Mesothelial cell of epicardium (in vitro differentiated cells): Measurements from ENCODE around the genes TXNDC5, EEF1E1, TMEM14C and ELOVL2.

DNA sequence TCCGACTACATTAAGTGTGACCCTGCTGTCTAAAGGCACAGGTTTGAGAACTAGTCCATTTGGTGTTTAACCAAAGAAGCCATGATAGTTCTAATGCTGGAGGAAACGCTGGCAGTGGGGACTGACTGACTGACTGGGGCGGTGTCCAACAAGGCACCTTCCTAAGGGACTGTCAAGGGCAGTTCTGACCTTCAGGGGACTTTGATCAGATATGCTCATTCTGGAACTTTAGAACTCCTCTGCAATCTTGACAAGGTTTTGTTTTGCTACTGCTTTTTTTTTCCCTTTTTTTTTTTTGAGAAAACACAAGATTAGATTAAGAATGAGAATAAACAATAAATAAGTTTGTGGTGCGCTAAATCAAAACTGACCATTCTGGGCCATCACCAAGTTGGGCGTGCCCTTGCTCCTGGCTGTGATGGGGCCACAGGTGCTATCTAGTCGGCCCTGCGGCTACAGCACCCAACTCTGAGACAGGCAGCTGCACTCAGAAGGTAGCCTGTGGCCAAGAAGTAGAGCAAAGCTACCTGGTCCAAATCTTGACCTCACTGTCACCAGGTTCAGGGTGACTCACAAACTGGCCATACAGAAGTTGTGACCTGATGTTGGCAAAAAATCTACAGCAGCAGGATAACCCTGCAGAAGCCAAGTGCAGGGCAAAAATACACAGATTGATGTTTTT, 3.6 kb downstream of the TXNDC5 start:
- PRO-cap, result no peak

- PRO-cap, result unidirectional peak, minus-strand start at chr6:7910788
Measured at GRCh38 chr6:7910297-7911357, at the start of gene TXNDC5. TSS of gene TXNDC5 (minus strand) at chr6:7910788.

DNA sequence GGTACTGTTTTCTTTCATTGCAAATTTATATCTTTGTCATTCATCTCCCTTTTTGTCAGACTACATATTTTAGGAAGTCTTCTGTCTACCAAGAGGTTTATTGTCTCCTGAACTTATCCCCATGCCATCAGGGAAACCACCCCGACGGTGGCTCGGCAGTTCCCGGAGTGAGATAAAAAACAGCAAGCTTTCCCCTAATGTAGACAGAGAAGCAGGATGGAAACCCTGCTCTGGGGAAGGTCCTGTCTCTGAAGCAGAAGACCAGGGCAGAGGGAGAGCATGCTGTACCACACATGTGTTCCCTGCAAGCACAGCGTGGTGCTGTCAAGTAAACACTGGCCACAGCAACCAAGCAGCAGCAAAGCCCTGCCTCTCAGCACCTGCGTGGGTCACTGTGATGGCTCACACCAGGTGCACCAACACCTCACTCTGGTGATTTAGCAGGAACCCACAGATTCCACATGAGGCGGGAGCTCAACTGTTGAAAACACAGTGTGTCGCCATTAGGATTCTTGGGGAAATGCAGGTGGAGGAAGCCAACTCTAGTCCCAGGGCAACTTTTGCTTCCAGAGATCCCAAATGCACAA, 65.1 kb upstream of the TXNDC5 start:
- PRO-cap, result no peak

DNA sequence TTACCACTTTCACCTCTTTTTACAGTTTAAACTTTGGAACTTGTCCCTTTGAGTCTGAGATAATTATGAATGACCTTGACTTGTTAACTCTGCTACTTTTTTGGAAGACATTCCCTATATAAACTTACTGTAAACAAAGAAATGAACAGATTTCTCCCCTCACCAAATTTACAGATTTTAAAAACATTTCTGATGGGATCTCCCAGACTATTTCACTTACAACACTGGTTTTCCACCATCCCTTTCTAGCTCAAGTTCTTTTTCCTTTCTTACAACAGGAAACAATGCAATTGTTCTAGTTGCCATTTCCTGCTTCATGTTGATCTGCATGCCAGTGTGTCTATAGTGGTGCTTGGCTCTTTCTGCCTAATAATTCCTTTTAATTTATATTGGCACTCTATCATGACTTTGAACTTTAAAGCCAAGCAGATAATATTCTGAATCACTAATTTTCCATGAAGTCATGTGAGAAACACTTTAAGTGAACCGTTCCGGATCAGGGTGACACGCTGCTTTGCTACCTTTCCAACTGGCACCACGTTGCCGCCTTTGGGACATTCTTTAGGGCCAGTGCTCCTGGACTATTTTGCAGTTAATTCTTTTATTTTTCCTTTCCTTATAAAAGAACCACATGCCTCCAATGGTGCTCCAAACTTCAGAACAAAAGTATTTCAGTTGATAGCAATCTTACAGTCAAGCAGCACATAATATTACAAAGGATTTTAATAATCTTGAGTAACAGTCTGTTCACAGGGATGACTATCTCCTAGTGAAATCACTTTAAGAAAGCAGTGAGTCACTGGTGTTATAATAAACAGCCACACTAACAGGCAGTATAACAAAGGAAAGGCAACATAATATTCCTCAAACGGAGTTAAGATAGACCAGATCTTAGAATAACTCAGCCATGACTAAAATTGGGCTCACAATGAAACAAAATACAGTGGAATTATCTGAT, 18.8 kb upstream of the BLOC1S5 start:
- PRO-cap, result no peak

DNA sequence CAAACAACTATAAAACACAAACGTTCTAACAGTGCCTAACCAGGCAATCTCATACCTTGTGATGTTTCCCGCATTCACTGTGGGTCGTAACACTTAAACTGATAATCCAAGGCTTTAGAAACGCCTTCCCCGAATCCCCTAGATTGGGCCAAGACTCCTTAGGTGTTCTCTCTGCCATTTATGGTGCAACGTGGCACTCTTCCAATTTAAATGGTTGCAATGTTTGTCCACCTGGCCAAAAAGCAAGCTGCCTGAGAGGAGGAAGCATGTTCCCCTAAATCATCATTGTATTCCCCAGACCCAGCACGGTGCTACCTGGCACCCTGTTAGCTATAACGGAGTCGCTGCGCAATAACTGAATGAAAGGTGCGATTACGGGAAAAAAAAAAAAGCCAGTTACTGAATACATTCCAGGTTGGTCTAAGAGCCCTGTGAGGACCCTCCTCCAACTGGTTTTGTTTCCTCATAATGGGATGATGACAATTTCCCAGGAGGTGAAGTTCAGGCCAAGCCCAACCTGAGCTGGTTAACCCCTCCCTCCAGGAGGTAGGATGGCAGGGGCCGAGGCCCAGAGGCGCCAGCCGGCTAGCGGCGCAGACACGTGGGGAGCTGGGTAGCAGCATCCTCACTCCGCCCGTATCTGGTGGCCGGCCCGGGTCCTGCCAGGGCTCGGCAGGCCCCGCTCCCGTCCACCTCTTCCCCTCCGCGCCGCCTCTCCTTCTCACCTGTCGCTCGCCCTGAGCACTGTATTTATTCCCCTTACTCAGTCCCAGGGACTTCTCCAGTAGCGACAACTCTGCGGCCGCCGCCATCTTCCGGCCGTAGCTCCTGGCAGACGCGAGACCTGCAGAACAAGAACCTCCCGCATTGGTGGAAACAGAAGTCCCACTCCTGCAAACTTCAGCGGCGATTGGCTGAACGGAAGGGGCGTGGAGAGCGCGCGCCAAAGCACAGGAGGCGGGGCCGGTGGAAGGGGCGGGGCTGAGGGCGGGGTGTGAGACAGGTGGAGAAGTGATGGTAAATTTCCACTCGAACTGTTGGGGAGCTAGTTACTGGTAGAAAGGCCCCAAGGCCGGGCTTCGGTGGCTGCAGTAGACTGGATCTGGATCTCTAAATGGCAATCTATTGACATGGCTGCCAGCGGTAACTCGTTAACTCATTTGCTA, at the start of gene EEF1E1:
Gene EEF1E1, minus strand, starts transcription at position 839 of the 1,166 bp plus-strand sequence.
- PRO-cap, result bidirectional peak, plus-strand start at position 1,062 of the sequence, minus-strand start at position 830 of the sequence

DNA sequence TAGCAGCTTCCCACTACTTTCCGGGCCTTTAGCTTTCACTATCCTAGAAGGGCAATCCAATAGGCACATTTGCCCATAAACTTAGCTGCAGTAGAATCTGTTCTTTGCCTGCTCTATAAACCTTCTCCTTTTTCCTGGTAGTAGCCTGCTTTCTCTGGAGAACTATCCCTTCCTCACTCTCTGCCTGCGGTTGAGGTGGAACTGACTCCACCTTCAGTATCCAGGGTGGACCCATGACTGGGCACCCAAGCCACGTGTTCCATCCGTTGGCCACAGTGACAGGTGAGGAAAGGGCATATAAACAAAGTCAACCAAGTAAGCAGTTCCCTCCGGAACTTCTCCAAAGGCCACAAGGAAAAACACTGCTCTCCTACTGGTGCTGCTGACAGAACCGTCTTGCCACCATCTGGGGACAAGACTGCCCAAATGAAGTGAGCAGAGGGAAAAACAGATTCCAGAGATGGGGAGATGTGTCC, 218.8 kb downstream of the TFAP2A start:
- PRO-cap, result no peak

- PRO-cap, result no peak
Measured at GRCh38 chr6:10382921-10383970, 31.6 kb downstream of the TFAP2A start.

GRCh38 chr6:10411913-10412742, 2.7 kb downstream of the TFAP2A start:
- PRO-cap, result bidirectional peak, plus-strand start at chr6:10412306, minus-strand start at chr6:10412166; bidirectional peak, plus-strand start at chr6:10412579, minus-strand start at chr6:10412389

GRCh38 chr6:10413289-10413664, 1.6 kb downstream of the TFAP2A start:
- PRO-cap, result no peak

DNA sequence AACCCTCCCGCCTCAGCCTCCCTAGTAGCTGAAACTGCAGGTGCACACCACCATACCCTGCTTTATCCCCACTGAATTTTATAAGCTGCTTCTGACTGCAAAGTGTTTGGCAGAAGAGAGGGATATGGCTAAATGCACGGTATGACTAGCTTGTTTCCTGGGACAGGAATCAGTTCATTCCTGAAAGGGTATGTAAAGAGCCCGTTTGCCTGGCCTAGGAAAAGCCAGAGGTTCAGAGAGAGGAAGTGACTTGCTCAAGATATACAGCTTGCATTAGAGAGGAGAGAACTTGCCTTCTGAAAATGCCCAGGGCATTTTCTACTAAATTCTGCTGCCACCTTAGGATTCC, 738 bp upstream of the GCNT2 start:
- PRO-cap, result no peak

GRCh38 chr6:10558414-10559106, 37.4 kb downstream of the GCNT2 start:
- PRO-cap, result no peak

GRCh38 chr6:10719728-10720845, 2.8 kb upstream of the TMEM14C start:
- PRO-cap, result no peak

- PRO-cap, result bidirectional peak, plus-strand start at chr6:10723191, minus-strand start at chr6:10722810
Measured at GRCh38 chr6:10722745-10723836, at the start of gene TMEM14C. TSS of gene TMEM14C (plus strand) at chr6:10723070.

DNA sequence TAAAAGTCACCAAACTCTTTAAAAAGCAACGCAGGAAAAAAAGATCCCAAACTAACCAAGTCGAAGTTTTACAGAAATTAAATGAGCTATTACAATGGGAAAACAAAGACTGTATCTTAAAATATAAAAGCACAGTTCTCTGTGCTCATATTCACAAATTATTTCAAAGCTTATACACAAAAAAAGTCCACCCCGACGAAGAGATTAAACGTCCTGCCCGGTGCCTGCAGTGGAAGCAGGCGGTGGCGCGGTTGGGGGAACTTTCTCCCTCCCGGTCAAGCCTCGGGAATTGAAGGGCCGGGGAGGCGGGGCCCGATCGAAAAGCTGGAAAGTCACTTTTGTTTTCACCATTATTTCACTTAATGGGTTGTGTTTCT, 1.1 kb downstream of the MAK start:
- PRO-cap, result no peak

- PRO-cap, result no peak
Measured at GRCh38 chr6:11044118-11045351, at the start of gene ELOVL2. TSS of gene ELOVL2 (minus strand) at chr6:11044305.

- PRO-cap, result unidirectional peak, minus-strand start at chr6:11094296
Measured at GRCh38 chr6:11093970-11095127, 715 bp downstream of the SMIM13 start.

GRCh38 chr6:11184863-11185803, 47.3 kb downstream of the NEDD9 start:
- PRO-cap, result no peak

- PRO-cap, result no peak
Measured at GRCh38 chr6:11194290-11194873, 38.1 kb downstream of the NEDD9 start.

DNA sequence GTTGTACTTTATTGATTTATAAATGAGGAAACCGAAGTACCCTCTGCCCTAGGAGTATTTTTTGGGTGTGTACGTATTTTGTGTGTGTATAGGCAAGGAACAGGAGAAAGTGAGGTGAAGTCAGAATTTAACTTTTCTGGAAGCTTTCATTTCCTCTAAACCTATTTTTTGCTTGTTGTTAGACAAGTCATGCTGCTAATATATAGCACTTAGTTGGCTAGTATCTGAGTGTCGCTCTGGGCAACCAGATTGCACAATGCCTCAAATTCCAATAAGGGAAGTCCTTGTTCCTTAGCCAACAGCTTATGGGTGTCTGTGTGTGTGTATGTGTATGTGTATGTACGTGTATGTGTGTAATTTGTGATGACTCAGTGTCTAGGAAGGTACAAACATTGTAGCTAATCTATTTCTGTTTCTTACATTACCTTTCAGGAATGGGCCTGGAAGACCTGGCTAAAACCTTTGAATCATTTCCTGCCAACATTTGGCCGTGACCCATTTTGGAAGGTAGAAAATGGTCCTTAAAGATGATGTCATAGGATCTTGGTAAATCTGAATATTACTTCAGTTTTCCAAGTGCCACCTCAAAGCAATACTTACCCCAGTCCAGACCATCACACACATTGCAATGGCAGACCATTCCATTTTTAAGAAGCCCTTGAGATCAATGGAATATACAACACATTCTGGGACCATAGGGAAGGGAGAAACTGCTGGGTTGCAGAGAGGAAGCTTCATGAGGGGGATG, 25.3 kb downstream of the NEDD9 start:
- PRO-cap, result no peak

GRCh38 chr6:11211036-11211564, 21.4 kb downstream of the NEDD9 start:
- PRO-cap, result no peak